Frontal cortex (tissue), 2 donors: Measurements from ENCODE around the genes LDHD, CHST6 and CLEC3A.

GRCh38 chr16:75116368-75116981, at the start of gene LDHD:
Gene LDHD, minus strand, starts transcription at chr16:75116780.
- RAMPAGE, long total RNA: no peak

- RAMPAGE, long total RNA: no peak
Measured at GRCh38 chr16:75222180-75222918, 3.6 kb downstream of the CTRB1 start.

- RAMPAGE, long total RNA: no peak
Measured at GRCh38 chr16:75296562-75297193, 45.3 kb upstream of the BCAR1 start.

DNA sequence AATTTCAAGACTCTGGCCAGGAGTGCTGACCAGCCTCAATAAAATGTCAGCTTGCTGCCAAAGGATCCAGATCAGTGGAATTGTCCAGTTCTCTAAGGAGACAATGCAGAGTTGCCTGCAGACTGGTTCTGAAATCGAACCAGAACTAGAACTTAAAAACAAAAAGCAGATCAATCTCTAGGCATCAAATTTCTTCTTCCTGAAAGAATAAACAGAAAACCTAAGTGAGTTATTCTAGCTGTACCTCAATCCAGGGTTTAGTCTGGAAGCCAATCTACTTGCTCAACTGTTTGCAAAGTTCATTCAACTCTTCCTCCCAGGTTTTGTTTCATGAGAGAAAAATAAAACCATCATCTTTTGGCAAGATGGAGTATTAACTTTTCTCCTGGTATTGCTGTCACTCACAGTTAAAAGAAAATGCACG, 60.9 kb downstream of the CFDP1 start:
- RAMPAGE, long total RNA: no peak

GRCh38 chr16:75494477-75495777, at the start of gene CHST6:
Gene CHST6, minus strand, starts transcription at chr16:75495441.
- RAMPAGE, long total RNA: no peak

DNA sequence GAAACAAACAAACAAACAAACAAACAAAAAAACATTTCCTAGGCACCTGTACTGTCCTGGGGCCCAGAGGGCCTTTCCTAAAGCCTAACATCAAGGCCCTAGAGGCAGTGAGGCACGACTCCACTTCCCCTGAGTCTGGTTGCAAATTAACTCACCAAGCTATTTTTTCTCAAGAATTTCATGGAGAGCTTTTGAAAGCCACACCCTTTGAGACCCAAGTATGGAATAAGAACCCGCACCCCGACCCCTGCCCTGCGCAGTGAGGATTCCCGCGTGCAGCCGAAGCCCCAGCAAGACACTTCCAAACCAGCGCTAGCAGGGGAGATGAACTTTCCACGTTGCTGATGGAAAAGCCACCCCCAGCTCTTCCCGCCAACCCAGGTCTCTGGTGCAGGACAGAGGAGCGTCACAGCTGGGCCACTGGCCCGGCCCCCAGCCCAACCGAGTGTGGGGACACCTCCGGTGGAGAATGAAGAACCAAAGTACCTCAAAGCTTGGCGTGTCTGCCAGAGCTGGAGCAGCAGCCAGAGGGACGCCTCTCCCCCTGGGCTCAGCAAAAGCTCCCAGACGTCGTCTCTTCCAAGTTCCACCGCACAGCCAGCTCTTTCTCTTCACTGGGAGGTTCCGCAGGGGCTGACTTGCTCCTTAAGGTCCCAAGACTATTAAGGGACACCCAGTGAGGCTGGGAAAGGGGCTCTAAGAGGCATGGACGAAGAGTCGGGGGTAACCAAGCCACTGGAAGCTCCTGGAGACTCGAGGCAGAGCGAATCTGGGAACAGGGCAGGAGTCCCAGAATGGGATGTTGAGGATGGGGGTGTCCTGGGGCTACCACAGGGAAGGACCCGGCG, 1.0 kb downstream of the CHST5 start:
- RAMPAGE, long total RNA: no peak

DNA sequence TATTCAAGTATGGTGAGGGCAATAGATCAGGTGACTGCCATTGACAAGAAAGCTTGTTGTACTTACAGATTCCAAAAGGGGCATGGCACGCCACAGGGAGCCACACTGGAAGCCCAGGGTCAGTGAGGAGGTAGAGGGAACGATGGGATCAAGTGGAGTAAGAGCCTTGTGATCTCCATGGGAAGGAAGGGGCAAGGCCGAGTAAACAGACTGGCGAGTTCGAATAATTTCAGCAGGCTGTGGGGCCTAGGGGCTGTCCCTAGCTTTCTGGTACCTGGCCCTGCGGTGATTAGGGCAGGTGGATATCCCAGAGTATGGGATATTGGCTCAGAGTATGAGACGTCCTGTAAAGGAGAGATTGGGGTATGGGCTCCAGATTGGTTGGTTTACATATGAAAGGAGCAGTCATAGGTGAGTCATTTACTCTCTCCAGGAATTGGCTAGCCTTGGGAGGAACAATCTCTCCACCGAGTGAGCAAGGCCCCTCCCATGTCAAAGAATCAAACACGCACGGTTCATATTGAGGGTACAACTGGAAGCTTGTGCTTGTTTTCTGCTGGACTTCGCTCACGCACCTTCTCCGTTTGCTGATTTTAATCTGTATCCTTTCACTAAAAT, 27.7 kb downstream of the GABARAPL2 start:
- RAMPAGE, long total RNA: no peak

GRCh38 chr16:76419694-76419893, 142.4 kb downstream of the CNTNAP4 start:
- RAMPAGE, long total RNA: no peak

DNA sequence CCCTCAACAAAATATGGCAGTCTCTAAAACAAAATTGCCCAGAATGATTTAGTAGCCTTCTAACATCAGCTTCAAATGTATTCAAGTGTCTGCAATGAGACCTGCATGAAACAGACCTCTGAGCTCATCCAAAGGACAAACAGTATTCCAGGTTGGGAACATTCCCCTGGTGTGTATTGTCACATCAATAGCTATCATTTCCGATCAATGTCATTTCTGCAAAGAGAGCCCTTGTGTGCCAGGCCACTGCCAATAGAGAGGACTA, 12.0 kb upstream of the VAT1L start:
- RAMPAGE, long total RNA: no peak

DNA sequence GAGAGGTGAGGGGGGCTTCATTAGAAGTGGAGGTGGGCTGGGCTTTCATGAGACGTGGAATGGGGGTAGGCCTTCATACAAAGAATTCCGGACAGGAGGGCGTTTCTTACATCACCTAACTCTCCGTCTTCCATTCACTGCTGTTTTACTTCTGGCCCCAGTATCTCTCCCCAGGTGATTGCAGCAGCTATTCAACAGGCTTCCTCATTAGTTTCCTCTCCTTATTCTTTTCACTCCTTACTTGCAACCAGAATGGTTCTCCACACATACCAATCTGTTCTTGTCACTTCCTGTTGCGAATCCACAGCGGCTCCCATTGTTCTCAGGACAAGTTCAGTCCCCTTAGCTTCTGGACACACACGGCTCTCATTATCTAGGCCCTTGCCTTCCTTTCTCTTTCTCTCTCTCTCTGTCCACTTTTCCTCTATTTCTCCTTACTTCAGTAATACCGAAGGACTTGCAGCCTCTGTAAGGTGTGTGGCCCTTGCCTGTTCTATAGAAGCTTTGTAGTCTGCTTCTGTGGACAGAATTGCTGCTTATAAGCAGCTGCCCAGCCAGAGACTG, 45.5 kb downstream of the VAT1L start:
- RAMPAGE, long total RNA: no peak

GRCh38 chr16:77870318-77870801, 82.0 kb downstream of the VAT1L start:
- RAMPAGE, long total RNA: no peak

- RAMPAGE, long total RNA: no peak
Measured at GRCh38 chr16:78002730-78003087, 19.6 kb upstream of the CLEC3A start.

DNA sequence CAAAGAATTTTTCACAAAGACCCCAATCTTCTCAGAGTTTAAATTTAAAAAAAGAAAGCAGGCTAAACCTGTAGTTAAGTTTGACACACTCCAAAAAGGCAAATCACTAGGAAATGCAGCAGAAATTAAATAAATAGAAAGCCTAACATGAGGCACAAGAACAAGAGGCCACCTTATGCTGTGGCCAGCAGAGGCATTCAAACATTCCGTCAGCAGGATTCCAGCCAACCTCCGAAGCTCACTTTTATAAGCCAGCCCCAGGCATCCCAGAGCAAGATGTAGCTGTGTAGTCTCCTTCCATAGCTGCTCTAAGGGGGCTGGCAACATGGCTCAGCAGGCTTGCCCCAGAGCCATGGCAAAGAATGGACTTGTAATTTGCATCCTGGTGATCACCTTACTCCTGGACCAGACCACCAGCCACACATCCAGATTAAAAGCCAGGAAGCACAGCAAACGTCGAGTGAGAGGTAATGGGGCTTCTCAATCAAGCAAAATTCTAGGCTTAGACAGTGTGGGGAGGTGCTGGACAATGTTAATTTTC, at the start of gene CLEC3A:
Gene CLEC3A (plus strand): TSS at position 274 of the 541 bp plus-strand sequence.
- RAMPAGE, long total RNA: no peak

DNA sequence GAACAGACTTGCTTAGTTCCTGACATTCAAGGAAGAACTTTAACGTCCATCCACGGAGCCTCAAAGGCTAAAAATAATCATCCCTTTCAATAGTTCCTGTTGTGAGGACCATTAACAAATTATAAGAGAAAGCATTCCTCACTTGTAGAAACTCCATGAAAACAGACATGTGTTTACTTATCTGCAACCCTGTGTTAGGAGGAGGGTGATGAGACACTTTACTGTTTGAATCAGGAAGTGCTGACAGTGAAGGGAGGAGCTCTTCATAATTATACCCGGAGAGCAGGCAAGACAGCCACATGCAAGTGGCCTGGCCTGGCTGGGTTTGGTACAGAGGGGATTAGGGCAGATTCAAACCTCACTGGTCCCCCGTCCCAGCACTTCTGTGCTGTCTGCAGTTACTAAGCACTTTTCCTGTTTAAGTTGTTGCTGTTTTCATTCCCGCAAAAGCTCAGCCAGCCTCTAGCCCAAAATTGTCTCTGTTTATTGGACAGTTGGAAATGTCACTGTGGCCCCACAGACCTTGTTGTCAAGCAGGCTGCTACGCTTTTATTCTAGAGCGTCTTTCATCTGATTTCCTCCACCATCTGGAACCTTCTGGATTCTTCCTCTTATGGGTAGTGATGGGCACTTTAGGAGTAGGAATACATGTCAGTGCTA, 78.5 kb downstream of the WWOX start:
- RAMPAGE, long total RNA: no peak

DNA sequence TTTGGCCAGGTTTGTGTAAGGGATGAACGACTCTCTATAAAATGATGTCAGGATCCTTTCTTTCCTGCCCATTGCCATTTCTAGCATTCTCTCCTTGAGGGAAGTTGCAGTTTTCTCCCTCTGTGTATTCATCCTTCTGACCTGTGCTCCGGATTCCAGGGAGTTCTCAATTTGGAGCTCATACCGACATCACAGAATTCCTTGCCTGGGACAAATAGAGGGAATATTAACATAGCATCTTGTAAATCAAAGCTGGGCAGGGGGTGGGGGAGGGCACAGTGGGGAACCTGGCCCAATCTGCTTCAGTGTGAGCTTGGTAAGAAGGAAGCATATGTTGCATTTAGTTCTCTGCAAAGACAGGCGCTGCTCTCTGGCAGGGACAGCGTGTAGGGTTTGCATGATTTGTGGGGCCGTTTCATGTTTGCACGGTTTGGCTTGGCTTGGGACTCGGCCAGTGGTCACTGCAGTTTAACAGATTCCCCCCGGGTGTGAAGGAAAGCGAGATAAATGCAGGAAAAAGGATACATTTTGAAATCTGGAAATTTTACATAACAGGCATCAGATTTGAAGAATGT, 177.9 kb downstream of the WWOX start:
- RAMPAGE, long total RNA: no peak

DNA sequence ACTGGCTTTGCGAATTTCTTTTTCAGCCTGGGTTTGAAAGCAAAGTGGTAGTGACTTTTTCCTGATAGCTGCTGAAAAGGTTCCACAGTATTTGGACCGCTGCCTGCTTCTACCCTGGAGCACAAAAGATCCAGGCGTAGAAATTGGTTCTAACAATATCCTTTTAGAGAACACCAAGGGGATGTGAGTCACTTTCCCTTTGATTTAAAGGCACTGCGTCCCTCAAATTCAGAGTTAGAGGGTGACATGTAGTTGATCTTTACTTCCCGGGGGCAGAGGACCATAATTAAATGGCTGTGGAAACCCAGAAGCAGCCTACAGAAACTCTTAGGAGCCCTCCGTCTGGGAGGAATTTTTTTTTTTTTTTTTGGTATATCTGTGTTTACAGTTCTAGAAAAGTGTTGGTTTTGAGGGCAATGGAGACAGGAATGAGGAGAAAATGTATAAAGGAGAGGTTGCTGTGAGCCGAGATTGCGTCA, 218.5 kb downstream of the WWOX start:
- RAMPAGE, long total RNA: no peak

- RAMPAGE, long total RNA: no peak
Measured at GRCh38 chr16:78461832-78462038, 362.3 kb downstream of the WWOX start.

- RAMPAGE, long total RNA: no peak
Measured at GRCh38 chr16:78592978-78593750, 493.7 kb downstream of the WWOX start.

DNA sequence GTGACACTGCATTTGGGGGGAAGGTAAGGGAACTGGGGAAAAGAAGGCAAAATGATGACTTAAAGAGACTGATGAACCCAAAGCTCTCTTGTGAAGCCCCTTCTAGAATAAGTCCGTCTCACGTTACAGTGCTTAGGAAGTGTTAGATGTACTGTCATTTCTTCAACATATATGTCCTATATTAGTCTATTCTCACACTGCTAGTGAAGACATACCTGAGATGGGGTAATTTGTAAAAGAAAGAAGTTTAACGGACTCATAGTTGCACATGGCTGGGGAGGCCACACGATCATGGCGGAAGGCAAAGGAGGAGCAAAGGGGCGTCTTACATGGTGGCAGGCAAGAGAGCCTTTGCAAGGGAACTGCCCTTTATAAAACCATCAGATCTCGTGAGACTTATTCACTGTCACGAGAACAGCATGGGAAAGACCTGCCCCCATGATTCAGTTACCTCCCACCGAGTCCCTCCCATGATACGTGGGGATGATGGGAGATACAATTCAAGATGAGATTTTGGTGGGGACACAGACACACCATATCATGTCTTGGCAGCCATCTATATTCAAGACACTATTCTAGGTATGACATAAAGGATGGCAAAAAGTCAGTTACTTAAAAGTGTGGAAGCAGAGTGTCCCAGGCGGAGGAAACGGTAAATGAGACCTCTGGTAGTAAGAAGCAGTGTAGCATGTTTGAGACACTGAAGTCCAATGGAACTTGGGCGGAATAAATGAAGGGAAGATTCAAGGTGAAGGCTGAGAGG, 614.7 kb downstream of the WWOX start:
- RAMPAGE, long total RNA: no peak

- RAMPAGE, long total RNA: no peak
Measured at GRCh38 chr16:78778082-78778853, 678.8 kb downstream of the WWOX start.